Fibroblast of villous mesenchyme (primary cell): ENCODE data around the genes MED7, ITK and CLINT1.

DNA sequence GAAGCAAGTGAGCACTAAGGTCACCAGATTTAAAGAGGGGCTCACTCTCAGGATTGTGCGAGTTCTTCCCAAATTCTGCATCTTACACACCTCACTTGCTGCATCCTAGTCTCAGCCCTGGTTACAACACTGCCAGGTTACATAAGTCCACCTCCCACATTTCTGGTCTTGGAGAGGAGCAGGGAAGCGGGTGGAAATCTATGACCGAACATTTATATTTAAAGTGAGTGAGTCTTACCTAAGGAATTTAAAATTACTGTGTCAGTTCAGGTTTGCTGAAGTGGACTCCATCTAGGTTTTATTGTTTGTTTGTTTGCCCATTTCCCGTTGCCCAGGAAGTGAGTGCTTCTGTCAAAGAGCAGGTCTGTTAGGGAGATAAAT is 179.4 kb downstream of the KIF4B start:
- CAGE, long polyA plus RNA = no peak

DNA sequence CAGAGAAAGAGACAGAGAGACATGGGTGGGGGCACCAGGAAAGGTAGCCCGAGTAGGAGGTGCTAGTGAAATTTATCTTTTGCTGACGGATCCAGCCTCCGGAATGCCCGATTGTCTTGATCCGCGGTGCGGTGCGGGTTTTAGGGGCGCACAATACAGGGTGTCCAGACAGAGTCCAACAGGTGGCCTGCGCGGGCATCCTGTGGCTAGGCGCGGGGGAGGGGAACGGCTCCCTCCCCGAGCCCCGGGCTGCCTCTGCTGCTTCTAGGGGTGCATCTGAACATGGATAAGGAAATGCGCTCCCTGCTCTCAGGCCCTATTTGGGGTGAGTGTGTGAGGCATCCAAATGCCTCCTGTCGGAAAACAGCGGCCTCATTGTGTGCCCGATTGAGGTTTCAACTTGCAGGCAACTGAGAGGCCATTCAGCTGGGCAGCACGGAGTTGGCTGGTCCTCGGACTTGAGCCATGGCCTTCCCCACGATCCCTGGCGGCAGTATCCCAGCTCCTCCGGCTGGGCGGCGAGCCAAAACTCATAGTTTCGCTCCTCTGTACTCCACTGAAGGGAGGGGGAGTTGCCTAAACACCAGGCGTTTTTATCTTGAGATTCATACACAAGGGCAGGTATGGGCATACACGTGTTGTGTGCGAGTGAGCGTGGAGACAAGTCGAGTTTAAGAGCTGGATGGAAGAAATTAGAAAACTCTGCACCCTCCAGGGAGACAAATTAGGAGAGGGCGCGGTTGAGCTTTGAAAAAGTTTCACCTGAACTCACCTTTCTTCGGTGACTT is 597.3 kb upstream of the SGCD start:
- CAGE, long polyA plus RNA = no peak

DNA sequence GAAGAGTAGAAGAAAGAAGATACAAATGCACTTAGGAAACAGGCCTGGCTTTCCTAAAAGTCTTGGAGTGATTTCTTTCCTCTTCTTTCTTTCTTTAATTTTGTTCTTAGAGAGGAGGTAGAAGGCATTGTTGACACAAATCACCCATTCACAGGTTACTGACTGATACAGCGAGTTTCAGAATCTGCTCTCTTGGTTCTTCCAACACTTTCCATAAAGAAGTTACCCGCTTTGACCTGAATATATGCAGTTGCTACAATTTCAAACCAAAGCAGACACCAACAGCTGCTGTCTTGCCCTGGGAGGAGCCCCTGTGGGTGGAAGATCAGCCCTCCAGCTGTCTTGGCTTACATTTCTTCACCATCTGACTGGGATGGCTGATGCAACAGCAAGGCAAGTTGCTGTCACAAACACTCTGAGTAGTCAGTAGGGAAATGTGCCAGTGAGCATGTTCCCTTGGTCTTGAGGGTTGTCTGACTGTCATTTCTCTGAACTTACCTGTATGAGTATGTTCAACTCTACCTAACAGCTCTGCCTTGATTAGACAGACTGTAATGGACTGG is 152.8 kb downstream of the SGCD start:
- CAGE, long polyA plus RNA = no peak

DNA sequence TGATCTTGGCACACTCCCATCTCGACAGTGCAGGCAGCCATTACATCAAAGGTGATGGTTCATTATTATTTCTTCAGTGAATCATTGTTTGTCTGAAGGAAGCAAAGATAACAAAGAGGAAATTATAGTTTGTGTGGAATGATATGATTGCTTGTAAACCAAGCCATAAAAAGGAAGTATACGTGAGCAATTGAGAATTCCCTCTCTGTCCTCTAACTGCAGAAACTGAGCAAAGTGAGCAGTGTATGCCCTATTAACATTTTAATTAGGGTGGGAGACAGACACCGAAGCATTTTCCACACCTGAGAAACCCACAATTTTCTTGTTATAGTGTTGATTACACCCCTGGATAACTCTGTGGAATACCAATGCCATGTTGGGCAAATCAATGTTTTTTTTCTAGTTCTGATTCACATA is 171.5 kb upstream of the PPP1R2B start:
- CAGE, long polyA plus RNA = no peak

- CAGE, long polyA plus RNA = no peak
Observed at GRCh38 chr5:157106435-157107775, 1.9 kb downstream of the HAVCR2 start.

DNA sequence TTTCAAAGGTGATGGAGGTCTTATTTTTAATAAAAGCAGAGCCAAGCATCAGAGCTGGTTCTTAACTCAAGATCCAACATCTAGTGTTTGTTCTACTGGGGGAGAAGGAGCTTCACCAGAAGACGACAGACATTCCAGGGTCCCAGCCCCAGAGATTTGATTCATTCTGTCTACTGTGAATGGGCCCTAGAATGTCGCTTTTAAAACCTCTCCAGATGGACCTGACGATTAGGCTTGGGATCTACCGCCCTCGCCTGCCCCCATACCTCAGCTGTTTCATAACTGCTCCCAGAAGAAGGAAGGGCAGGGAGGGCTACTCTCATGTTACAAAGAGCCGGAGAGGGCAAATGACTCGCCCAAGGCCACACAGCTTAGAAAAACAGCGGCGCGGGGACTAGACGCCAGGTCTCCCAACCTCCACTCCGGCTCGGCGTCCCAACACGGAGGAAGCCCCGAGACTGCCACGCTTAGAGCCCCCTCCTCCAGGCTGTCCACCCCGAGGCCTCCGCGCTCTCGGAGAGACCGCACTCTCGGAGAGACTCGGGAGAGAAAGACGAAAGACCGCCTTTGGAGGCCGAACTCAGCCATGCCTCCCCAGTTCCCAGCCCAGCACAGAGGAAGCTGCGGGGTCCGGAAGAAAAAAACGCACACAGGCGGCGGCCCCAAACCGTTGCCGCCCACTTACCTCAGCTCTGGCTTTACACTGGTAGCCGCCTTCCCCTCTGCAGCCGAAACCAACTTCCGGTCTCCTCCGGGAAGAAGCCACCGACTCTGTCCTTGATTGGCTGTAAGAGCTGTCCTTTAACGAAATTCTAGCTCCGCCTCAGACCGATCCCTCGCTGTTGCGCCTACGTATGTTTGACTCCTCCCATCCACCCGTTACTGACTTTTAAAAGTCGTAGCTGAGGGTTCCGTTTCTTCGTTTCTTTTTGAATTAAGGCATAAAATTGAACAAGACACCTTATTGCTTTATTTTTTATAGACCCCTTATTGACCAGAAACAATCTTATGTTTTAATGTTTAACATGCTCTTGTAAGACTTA is at the start of gene MED7:
Gene MED7, minus strand, starts transcription at position 731 of the 1,043 bp plus-strand sequence.
- CAGE, long polyA plus RNA = no peak

DNA sequence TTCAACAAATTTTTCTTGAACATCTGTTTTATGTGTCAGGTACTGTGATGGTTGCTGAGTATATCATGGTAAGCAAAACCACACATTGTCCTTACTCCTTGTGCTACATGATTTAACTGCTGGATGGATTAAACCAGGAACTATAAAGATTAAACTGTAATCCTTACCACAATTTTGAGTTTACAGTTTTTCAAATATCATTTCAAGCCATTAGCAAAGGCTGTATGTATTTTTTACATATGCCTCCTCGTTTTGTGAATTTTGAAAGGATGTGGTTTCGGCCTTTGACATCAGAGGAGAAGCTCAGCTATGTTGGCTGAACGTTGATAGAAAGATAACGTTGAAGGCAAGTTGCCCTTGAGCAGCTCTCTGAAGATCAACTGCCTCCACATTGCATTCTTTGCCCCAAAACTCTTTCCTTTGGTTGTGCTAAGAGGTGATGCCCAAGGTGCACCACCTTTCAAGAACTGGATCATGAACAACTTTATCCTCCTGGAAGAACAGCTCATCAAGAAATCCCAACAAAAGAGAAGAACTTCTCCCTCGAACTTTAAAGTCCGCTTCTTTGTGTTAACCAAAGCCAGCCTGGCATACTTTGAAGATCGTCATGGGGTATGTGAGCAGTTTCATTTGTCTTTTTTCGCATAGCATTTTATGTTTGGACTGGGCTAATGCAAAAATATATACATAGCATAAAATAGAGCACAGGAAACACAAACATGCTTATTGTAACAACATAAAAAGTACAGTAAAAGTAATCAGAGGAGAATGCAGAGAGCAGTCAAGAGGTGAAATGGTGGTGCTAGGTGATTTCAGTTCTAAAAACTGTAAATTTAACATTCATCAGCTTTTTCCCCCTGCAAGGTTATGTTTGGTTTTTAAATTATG is at the start of gene ITK:
Gene ITK, plus strand, starts transcription at position 337 of the 888 bp plus-strand sequence.
- CAGE, long polyA plus RNA = no peak

GRCh38 chr5:157193493-157194213 is 13.0 kb downstream of the ITK start:
- CAGE, long polyA plus RNA = no peak

GRCh38 chr5:157195927-157196398 is 15.3 kb downstream of the ITK start:
- CAGE, long polyA plus RNA = no peak

GRCh38 chr5:157203385-157203885 is 22.8 kb downstream of the ITK start:
- CAGE, long polyA plus RNA = no peak

- CAGE, long polyA plus RNA = no peak
Observed at GRCh38 chr5:157284469-157284893, 18.6 kb downstream of the CYFIP2 start.

DNA sequence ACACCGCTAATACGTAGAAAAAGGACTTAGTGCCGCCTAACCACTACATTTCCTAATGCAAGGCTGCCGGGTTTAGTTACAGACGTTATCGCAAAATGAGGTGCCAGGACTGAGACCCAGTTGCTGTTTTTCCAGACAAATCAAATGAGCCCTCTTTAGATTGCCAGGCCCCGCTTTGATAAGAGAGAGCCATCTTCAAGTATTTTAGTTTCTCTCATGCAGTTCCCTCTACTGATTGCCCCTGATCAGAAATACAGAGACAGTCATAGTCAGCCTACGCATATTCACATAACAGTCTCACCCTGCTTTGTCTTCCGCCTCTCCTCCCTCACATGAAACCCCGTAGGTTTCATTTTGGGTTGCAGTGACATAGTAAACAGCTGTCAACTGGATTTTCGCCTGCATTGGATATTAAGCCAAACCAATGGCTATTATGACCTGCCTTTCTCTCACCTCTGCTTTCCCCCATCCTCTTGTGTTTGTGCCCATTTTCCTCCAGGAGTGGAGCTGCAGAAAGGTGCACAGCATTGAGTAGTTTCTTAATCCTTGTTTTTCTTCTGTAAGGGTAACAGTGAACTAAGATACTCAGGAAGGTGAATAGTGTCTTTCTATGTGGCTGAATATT is 968 bp downstream of the FNDC9 start:
- CAGE, long polyA plus RNA = no peak

DNA sequence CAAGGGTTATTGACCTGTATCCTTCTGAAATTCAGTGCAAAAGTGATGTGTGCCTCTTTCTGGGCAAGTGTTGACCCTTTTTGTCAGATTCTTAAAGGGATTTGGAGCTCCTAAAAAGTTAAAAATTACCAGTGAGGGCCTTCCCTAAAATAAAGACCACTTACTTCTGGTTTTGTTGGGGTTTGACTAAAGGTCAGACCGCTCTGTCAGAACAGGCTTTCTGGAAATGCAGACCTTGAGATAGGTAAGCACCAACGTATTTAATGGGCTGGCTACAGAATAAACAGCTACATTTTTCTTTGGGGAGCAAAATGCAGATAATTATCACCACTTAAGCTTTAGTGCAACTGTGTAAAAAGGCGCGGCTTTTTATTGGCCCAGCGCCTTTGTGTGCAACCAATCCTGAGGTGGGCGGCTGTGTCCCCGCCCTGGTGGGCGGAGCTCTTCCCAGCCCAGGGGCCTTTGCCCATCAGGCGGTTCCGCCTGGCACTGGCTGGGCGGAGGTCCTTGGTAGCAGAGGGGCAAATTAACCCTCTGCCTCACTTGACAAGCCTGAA is 13.0 kb upstream of the NIPAL4 start:
- CAGE, long polyA plus RNA = no peak

GRCh38 chr5:157478019-157478892 is 18.2 kb downstream of the NIPAL4 start:
- CAGE, long polyA plus RNA = no peak

- CAGE, long polyA plus RNA = no peak
Observed at GRCh38 chr5:157523907-157524400, 51.6 kb downstream of the ADAM19 start.

- CAGE, long polyA plus RNA = no peak
Observed at GRCh38 chr5:157535160-157535964, 40.2 kb downstream of the ADAM19 start.

GRCh38 chr5:157592444-157593426 is 17.2 kb upstream of the ADAM19 start:
- CAGE, long polyA plus RNA = no peak

DNA sequence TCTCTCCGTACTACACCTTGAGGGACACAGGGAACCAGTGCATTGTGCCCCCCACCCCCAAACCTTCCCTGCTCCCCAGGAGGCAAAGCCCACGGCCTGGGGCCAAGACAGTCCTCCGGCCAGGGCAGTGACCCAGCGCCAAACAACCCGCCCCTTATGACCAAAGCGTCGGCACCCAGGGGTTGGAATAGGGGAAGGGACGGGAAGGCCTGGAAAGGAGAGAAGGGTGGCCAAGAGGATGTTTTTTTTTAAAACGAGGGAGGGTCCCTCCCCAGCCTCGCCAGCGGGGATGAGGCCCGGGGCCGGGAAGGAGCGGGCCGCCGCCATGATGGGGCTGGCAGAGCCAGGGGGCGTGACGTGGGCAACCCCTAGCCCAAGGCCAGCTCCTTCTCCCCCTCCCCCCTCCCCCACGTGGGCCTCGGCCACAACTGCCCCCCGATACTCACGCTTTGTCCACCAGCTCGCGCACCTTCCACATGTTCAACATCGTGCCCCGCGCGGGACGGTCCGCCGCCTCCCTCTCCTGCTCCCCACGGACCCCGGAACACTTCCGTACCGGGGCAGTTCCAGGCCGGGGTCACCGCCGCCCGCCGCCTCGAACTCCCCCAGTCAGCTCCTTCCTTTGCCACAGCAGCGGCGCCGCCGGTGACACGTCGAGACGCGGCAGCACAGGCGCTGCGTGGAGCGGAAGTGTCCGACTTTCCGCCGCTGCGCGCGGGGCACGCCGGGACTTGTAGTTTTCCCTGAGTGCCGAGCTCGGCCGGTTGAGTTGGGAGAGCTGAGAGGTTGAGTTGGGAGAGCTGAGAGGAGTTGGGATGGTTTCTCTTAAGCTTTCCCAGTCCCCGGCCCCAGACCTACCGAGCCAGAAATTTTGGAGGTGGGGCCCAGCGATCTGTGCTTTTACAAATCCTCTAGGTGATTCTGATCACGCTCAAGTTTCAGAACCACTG is at the start of gene CLINT1:
Gene CLINT1, minus strand, starts transcription at position 662 of the 950 bp plus-strand sequence.
- CAGE, long polyA plus RNA = no peak

DNA sequence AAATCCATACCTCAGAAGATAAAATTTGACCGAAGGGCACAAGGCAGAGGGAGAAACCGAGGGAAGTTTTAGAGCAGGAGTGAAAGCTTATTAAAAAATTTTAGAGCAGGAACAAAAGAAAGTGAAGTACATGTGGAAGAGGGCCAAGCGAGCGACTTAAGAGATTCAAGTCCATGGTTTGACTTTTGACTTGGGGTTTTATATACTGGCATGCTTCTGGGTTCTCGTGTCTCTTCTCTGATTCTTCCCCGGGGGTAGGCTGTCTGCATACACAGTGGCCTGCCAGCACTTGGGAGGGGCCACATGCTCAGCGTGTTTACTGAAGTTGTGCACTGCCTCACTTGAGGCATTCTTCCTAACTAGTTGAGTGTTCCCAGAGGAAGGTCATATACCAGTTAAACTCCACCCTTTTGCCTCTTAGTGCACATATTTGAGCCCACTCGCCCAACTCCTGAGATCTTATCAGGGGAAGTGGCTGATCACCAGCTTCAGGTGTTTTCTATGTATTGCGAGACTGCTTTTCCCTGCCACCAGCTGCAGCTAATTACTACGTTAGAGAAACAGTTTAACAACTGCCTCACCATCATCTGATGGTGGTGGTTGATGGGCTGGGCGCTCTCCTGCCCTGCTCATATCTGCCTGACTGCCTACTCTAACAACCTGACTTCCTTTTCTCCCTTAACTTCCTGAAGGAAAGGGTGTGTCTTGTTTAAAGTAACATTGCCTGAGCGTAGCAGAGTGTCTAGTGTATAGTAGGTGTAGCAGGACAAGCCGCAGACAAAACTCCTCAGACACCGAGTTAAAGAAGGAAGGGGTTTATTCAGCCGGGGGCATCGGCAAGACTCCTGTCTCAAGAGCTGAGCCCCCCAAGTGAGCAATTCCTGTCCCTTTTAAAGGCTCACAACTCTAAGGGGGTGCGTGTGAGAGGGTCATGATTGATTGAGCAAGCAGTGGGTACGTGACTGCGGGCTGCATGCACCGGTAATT is 60.0 kb upstream of the CLINT1 start:
- CAGE, long polyA plus RNA = no peak

- CAGE, long polyA plus RNA = no peak
Observed at GRCh38 chr5:158382466-158382879, 523.5 kb upstream of the CLINT1 start.